Metastatic Liver Carcinoma in the Lung (tissue), 2 donors: ENCODE data around the gene PHF21A.

DNA sequence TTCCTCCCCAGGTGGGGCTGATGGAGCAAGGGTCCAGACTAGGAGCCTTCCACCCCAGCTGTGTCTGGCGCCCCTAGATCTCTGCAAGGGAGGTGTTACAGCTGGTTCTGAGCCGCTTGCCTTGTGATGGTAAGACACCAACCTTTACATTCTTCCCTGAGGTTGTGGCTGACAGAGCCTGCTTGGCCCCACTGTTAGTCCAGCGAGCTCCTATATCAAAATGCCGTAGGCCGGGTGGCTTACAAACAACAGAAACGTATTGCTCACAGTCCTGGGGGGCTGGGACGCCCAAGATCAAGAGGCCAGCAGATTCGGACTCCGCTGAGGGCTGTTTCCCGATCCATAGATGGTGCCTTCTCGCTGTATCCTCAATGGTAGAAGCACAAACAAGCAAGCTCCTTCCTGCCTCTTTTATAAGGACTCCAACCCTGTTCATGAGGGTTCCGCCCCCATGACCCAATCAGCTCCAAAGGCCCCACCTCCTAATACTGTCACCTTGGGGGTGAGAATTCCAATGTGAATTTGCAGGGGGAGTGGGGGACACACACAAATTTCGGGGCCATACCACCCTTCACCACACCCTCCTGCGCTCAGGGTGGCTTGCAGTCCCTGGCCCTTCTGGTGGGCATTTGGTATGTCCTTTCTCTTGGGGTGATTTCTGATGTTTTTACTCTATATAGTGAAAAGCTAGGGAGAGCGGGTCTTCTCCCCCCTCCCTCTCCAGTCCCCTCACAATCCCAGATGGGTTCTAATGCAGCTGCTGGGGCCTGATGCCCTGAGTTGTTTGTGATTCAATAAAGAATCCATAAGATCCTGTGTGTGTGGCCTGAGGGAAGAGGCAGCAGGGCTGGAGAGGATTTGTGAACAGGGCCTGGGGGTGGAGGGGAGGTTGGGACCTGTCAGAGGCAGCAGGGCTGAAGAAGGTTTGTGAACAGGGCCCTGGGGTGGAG lies 7.5 kb downstream of the SLC35C1 start:
- PRO-cap, 2 experiments = no peak in any of the 2 experiments

DNA sequence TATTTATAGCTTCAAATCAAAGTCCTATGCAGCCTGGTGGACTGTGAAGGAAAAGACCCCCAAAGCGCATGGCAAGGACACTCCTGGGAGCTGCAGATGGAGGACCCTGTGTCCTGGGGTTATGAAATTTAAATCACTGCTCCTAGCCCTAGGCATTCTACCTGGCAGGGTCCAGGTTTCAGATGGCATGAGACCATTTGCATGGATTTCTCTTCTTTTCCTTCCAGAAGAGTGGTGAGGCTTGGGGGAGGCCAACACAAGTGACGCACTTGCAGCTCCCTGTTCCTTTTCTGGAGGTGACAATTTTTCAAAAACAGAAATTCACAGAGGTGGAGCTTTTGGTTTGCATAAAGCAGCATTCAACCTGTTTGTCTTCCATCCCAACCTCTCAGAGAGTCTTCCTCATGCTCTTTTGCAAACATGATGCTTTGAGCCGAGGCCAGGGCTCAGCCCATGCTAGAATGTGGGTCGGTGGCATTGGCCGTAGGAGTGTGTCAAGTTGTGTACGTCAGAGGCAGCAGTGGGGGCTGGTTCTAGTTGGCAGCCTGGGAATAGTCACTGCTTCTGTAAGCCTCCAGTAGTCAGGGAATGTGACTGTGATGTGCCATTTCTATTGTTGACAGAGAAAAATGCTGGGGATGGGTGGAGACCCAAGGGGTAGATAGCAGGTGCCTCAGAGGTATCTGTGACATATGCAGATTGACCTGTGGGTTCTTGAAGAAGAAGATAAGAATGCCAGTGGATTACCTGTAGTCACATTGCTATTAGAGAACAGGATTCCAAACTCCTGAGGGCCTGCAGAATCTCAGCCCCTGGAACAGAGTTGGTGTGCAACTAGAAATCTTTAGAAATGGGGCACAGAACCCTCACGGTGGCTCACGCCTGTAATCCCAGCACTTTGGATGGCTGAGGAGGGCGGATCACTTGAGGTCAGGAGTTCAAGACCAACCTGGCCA lies 6.5 kb downstream of the CRY2 start:
- PRO-cap, 2 experiments = no peak in any of the 2 experiments

DNA sequence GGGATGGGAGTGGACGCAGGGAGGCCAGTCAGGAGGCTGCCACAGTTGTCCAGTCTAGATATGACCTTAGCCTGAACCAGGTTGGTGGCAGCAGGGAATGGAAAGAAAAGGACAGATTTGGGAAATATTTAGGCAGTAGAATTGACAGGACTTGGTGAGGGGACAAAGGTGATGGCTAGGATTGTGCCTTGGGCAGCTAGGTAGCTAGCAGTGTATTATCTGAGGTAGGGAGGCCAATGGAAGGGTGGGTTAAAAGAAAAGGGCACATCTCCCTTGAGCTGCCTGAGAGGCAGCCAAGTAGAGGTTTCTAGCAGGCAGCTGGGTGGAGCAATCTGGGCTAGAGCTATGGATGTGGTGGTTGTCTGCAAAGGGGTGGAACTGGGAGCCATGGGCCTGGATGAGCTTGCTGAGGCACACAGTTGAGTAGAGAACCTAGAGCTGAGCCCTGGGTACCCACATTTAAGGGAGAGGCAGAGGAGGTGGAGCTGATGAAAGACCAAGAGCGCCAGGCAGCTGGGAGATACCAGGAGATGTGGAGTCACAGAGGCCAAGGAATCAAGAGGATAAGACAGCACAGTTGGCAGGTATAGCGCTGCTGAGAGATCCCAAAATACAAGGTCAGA lies 18.8 kb downstream of the CRY2 start:
- PRO-cap, 2 experiments = no peak in any of the 2 experiments

DNA sequence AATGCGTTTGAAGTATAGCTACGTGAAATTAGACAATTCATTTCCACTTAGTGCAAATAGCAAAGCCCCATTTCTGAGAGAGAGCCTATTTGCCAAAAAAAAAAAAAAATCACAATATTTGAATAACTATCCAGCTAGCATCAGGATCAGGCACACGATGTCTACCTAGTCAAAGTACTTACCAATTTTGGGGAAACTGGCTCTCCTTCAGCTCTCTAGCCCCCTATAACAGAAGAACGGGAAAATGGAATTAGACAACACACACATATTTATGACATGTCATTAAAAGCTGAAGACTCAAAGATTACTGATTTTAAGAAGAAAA lies 29.3 kb downstream of the PHF21A start:
- PRO-cap, 2 experiments = no peak in any of the 2 experiments

- PRO-cap, 2 experiments = peak in 2 of 2 experiments; most common plus-strand start chr11:46121029 (in 2); most common minus-strand start chr11:46120985 (in 2)
Observed at GRCh38 chr11:46120536-46121532, at the start of gene PHF21A. PHF21A (minus strand) TSS chr11:46121454.

- PRO-cap, 2 experiments = no peak in any of the 2 experiments
Observed at GRCh38 chr11:46216088-46216553, 61.3 kb upstream of the CREB3L1 start.

GRCh38 chr11:46273733-46274280 lies 3.7 kb upstream of the CREB3L1 start:
- PRO-cap, 2 experiments = peak in 2 of 2 experiments; most common minus-strand start chr11:46273938 (in 2)

GRCh38 chr11:46364673-46365394 lies 16.6 kb upstream of the MDK start:
- PRO-cap, 2 experiments = no peak in any of the 2 experiments

GRCh38 chr11:46372234-46372884 lies 9.1 kb upstream of the MDK start:
- PRO-cap, 2 experiments = no peak in any of the 2 experiments

- PRO-cap, 2 experiments = no peak in any of the 2 experiments
Observed at GRCh38 chr11:46492449-46492845, 100.9 kb upstream of the CHRM4 start.

DNA sequence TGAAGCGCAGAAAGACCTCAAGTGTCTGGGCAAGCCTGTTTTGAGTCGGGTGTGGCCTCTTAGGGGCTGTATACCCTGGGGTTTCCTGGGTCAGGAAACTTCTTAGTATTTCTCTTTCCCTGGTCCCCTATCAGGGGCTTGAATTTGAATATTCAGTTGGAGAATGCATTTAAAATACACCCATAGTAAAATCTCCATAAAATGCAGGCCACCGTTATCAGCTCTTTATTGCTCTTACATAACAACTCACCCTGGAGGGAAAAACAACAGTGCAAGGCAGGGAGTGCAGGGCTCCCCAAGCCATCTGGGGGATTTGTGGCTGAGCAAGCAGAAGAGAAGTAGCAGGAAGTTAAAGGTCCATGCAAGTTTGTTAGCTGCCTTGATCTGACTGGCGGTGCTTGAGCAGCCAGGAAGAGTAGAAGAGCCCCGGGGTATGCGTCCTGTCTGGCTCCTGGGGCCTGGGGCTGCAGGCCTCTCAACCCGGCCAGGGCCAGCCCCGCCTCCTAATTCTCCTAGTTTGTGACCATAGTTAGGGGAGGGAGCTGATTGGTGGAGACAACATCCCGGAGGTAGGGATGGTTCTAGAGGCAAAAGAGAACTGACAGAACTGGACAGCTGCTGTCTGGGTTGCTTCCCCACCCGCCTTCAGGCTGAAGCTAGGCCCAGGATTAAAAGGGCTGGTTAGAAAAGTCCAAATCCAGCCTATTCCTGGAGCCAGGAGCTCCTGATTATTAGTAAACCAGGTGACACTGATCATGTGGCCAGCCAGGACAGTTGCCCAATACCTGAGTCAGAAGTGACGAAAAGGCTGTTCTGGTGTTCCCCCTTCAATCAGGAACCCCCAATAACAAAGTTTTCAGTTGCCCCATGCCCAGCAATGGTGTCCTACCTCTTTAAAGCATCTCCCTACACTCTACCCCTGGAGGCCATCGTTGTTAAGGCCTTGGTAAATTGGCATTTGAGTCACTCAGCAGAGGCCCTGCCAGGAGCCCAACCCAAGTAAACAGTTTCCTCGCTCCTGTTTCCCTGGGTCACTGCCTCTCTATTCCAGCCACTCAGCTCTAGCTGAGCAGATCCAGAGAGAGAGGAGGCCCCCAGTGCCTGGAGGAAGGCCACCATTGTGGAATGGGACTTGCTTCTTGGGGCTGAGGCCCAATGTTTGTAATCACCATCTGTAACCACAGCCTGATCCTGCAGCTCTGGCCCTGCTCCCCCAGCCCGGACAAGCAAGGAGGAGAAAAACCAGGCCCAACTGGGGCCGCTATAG lies 25.4 kb downstream of the ARHGAP1 start:
- PRO-cap, 2 experiments = peak in 2 of 2 experiments; most common plus-strand start position 266 of the sequence (in 1); most common minus-strand start position 658 of the sequence (in 2)

GRCh38 chr11:46746480-46746830 lies 27.4 kb downstream of the F2 start:
- PRO-cap, 2 experiments = no peak in any of the 2 experiments

GRCh38 chr11:46857042-46858120 lies 11.3 kb upstream of the CKAP5 start:
- PRO-cap, 2 experiments = no peak in any of the 2 experiments

- PRO-cap, 2 experiments = no peak in any of the 2 experiments
Observed at GRCh38 chr11:46886289-46886594, 32.1 kb downstream of the LRP4 start.

DNA sequence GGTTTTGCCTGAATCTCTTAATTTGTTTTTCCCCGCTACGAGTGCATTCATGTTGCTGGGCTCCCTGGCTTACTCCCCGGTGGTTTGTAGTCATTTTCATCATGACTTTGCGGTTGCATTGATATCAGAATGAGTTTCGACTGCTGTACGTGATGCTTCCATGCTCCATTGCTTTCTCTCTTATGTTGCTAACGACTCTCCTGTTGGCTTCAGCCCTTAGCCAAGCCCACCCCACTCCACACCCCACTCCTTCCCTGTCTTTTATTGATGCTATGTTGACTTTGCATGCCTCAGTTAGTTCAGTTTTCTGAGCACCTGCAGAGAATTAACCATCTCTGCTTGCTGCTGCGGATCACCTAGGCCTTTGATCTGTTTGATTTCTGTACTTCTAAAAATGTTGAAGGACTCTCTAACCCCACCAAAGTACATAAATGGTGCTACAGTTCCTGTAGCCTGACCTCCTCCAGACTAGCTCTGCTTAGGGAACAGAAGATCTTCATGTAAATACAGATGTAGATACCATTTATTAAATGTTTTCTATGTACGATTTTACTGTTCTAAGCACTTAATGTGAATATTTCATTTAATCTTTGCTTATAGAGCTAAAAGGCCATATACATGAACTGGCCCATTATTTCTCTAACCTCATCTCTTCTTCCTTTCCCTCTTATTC lies 65.2 kb downstream of the ARFGAP2 start:
- PRO-cap, 2 experiments = no peak in any of the 2 experiments

- PRO-cap, 2 experiments = no peak in any of the 2 experiments
Observed at GRCh38 chr11:47162295-47162664, 14.4 kb downstream of the ARFGAP2 start.

DNA sequence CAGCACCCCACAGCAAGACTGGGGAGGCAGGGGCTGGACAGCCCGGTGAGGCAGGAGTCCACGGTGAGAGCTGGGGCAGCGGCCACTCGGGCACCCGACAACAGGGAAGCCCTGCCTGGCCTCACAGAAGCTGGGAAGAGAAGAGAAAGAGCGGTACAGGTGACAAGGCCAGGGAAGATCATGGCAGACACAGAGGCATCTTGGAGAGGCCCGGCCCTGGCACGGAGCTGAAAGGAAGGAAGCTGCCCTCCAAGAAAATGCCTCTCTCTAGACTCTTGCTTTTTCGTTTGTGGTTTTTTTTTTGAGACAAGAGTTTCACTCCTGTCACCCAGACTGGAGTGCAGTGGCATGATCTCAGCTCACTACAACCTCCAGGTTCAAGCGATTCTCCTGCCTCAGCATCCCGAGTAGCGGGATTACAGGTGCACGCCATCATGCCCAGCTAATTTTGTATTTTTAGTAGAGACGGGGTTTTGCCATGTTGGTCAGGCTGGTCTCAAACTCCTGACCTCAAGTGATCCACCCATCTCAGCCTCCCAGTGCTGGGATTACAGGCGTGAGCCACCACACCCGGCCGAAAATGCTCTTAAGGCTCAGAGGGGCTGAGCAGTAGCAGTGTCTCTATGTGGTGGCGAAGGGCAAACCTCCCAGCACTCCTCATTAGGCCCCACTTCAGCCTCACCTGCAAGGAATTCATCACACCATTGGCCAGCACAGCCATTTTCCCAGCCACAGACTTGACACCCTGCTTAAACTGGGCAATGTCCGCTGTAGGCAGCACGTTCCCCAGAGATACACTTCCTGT lies 10.9 kb downstream of the ARFGAP2 start:
- PRO-cap, 2 experiments = no peak in any of the 2 experiments

GRCh38 chr11:47177022-47177919 lies 592 bp upstream of the ARFGAP2 start:
- PRO-cap, 2 experiments = peak in 2 of 2 experiments; most common plus-strand start chr11:47177833 (in 2); most common minus-strand start chr11:47177438 (in 2)

GRCh38 chr11:47290414-47291169 lies 32.8 kb downstream of the NR1H3 start:
- PRO-cap, 2 experiments = no peak in any of the 2 experiments

GRCh38 chr11:47309048-47309644 lies 43.4 kb downstream of the MYBPC3 start:
- PRO-cap, 2 experiments = no peak in any of the 2 experiments